Measurements from ENCODE around the gene NR3C2.

GRCh38 chr4:148056776-148057213 is 324.9 kb downstream of the ARHGAP10 start:
- CAGE, long polyA plus RNA = no peak
- RRBS = no CpG with 5 or more reads among the region's 5 CpGs

DNA sequence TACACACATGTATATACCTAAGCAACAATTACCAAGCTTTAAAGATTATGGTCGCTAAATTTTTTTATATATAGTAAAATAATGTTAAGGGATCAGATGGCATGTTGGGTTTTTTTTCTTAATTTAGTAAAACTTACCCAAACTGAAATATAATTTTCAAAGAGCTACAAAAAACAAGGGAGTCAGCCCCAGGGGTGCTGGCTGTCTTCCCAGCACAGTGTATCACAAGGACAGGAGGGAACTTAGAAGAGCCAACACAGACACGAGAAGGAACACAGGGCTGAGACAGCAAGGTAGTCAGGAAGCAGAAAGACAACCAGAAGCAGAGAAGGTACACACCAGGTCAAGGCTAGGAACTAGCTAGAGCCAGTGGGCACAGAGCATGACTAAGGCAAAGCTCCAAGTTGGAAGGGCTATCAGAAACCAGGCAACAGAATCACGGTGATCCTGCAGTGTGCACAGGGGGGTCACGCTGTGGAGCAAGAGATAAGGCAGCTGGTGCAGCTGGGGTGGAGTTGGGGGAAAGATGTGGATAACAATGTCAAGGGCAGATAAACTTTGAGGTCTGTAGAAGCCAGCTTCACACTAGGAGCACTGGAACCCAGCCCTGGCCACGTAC is 168.7 kb downstream of the NR3C2 start:
- CAGE, long polyA plus RNA = no peak
- RRBS = no CpG with 5 or more reads among the region's 5 CpGs

DNA sequence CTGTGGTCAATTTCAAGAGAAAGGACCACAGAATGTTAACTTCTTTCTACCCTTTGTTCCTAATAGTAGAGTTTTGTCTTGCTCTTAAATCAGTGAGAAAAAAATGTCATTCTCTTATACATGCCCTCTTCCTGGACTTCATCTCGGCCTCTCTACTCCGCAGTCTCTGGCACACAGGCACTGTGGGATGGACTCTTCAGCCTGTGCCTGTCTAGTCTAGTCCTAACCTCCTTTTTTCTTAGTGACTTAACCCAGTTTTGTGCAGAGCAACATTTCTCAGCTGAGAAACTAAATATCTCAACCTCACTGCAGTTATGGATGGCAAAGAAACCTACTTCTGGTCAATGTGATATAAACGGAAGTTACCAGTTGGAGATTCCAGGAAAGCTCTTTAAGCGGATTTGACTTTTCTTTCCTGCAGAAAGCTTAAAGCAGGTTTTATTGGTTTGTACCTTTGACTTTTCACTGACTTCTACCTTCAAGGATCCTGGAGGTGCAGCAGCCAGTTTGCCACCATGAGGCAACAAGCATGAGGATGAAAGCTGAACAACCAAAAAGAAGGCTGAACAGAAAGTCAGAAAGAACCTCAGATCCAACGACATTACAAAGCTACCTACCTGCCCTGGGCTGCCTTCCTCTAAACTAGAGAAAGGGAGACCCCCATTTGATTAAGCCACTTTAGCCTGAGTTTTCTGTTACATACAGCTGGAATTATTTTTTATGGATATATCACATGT is 55.3 kb downstream of the NR3C2 start:
- CAGE, long polyA plus RNA = no peak
- RRBS = no CpG with 5 or more reads among the region's 5 CpGs

GRCh38 chr4:148441827-148442578 is at the start of gene NR3C2:
Gene NR3C2, minus strand, starts transcription at chr4:148442414.
- CAGE, long polyA plus RNA = no peak
- RRBS = 3% methylated on average over 12 of the region's 45 CpGs

GRCh38 chr4:148782191-148782650 is 340.0 kb upstream of the NR3C2 start:
- CAGE, long polyA plus RNA = no peak
- RRBS = no CpG with 5 or more reads among the region's 5 CpGs

DNA sequence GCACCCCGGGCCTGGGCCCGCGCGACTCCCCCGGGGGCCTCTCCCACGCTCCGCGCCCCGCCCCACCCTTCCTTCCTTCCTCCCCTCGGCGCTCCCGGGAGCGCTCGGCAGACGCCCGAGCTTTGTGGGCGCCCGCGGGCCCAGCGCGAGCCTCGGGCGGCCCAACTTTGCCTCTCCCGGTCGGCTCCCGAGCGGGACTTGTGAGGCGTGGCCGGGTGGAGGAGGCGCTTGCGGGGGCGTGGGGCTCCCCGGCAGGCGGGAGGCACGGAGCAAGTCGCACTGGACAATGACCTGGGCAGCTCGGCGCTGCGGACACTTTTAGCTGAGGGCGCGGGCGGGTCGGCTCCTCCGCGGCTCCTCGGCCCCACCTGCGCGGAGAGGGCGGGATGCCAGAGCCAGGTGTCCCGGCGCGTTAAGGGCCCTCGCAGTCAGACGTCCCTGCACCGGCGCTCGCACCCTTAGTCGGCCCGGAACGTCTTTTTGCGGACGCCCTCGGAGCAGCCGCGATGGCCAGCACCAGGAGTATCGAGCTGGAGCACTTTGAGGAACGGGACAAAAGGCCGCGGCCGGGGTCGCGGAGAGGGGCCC is 371 bp downstream of the DCLK2 start:
- CAGE, long polyA plus RNA = no peak
- RRBS = 2% methylated on average over 33 of the region's 72 CpGs

DNA sequence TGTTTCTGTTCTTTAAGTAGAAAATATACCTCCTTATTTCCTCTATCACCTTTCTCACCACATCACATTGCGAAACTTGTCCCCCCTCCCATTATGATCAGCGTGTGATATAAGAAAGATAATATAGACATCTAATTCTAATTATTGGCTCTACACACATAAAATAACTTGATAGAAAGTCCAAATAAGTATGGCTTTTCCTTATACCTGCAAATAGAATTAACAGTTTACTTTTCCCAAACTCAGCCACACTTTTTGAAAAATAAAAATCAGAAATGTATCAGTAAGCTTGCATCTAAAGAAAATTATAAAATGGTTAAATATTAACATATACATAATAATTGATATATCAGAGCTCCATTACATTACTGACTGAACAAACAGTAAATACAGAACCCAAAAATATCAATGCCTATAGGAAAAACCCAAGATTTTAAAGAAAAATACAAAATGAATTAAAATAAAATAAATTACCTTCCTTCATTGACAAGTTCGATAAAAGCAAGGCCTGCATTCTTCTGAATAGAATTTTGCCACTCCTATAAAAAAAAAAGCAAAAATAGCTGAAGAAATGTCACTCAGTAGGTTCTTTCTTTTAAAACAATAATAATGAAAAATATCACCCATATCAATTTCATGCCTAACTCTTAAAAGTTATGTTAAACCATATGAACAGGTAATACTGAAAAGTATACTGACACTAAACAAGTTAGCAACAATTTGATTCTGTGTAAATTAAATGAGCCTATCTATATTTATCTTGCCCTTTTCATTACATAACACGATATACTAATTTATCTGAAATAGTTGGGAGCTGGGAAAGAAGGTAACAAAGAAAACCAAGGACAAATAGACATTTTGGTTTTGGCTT is 179.6 kb downstream of the MAB21L2 start:
- CAGE, long polyA plus RNA = no peak
- RRBS = no CpG with 5 or more reads among the region's 4 CpGs

GRCh38 chr4:150851860-150852308 is 163.2 kb downstream of the LRBA start:
- CAGE, long polyA plus RNA = no peak
- RRBS = no CpG with 5 or more reads among the region's 4 CpGs

DNA sequence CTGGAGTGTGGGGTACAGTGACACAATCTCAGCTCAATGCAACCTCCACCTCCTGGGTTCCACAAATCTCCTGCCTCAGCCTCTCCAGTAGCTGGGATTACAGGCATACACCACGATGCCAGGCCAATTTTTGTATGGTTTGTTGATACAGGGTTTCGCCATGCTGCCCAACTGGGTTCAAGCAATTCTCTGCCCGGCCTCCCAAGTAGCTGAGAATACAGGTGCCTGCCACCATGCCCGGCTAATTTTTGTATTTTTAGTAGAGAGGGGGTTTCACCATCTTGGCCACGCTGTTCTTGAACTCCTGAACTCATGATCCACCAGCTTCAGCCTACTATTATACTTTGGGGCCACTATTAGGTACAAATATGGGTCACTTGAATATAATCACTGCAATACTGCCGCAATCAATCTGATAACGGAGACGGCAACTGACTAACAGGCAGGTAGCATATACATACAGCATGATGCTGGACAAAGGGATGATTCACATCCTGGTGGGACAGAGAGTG is 11.1 kb downstream of the LRBA start:
- CAGE, long polyA plus RNA = no peak
- RRBS = no CpG with 5 or more reads among the region's 8 CpGs

DNA sequence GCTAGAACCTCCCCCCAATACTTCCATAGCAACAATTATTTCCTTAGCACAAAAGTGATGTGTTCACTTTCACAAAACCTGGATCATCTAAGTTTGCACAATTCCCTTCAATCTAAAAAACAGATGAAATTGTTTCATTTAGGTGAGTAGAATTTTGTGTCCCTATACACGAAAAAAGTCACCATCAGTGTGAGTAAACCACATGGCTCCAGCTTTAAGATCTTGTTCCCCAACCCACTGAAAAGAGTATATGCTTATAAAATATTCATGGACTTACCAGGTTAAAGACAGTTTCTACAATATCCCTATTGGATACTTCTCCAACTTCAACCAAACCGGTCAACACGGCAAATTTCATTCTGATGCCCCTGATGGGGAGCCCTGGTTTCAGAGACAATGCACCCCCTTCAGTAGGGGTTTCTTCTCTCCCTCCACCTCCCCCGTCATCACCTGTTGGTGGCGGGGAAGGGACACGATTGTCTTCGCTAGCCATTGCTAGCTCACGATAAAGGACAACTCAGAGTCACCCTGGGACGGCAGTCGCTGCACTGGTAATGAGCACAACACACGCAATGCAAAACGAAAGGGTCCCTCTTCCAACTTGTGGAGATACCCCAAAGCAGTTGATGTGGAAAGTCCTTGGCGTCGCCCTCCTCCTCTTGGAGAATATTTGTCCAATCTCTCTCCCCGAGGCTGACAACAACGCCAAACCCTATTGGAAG is 773 bp downstream of the LRBA start:
- CAGE, long polyA plus RNA = start-site peak on the minus strand centred at position 646 of the sequence, 87 bp wide, 33 and 24 reads in 2 replicates
- RRBS = no CpG with 5 or more reads among the region's 16 CpGs

GRCh38 chr4:151098188-151098650 is 1.2 kb upstream of the RPS3A start:
- CAGE, long polyA plus RNA = no peak
- RRBS = no CpG with 5 or more reads among the region's 9 CpGs

DNA sequence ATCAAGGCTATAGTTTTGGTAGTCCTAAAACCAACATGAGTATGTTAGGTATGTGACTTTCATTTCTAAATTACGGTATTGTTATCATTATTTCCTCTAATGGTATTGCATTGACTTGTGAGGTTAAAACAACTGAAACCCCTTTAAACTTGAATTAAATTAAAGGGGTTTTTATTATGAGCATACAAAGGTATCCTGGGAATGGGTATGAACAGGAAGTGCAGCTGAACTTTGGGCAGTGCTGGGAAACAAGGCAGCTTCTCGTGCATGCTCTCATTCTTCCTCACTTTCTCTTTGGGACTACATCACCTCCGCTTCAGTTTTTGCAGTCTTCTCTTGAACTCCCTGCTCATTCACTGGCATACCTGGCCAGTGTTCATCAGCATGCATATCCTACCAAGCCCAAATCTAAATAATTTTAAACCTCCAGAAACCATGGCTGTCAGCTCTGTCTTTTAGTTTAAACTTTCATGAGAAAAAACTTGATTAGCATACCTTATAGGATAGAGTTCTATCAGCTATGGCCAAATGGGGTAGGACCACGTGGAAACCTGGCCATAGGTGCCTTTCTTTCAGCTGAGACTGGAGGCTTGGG is 70.3 kb upstream of the PRSS48 start:
- CAGE, long polyA plus RNA = no peak
- RRBS = no CpG with 5 or more reads among the region's 4 CpGs

DNA sequence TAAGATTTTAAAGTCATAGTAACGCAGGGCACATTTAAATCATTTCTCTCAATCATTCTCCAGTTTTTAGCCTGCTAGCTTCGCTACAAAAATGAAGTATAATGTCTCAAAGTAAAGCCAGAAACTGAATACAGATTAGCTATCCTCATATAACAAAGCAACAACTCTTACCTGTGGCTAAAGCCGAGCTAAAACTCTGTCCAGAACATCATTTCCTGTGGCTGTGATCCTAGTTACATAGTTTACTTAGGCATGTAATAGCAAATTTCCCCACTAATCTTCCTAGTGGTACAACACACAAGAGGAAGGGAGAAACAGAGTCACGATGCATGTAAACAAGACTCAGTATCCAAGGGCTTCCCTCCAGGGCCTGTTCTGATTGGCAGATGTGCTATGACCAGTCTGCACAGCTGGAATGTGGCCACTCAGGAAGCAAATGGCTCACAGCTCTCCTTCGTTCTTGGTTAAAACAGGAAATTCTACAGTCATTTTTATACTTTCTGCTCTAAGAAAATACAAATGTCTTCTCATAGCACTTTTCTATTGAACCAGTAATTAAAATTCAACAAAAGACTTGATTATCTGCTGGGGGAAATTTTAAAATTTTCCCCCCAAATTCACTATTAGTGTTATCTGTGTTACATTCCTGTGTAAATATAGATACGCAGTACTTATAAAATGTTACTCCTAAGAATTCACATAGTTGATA is 49.2 kb upstream of the PRSS48 start:
- CAGE, long polyA plus RNA = start-site peak on the minus strand centred at position 320 of the sequence, 91 bp wide, 55 and 333 reads in 2 replicates
- RRBS = no CpG with 5 or more reads among the region's 6 CpGs

DNA sequence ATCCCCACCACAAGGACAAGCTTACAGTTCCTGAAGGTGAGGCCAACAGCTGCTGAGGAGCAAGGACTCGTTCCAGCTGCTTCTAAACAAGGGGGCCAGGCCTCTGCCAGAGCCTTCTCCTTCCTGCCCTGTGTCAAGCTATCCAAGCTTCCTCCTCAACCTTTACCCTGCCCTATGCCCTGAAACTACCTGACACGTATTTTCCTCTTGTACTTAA is 8.8 kb downstream of the SH3D19 start:
- CAGE, long polyA plus RNA = no peak
- RRBS = no CpG with 5 or more reads among the region's 2 CpGs

DNA sequence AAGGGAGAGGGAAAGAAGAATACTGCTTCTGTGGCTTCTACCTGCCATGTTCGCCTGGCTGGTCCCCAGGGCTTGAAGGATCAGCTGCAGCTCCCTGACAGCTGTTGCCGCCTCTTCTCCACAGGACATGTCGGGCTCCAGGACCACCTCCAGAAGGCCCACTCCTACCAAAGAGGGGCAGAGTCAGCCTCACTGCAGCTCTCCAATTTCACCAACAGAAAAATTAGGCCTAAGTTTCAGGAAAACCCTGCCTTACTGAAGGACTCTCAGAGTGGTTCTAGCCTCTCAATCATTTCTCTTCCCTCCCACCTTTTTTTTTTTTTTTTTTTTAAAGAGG is 44.9 kb downstream of the GATB start:
- CAGE, long polyA plus RNA = no peak
- RRBS = no CpG with 5 or more reads among the region's 3 CpGs

DNA sequence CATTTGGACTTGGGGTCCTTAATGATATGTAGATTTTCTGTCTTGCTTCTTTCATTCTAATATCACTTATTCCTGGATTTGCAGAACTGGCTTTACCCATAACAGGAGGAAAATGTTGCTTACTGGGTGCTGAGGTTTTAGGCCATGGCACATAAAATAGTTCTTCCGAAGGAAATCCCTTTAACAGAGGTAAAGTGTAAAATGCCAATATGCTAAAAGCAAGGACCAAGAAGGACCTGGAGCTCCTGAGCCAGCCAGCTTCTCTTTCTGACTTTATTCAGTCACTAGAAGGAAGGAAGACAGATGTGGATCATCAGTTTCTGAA is 21.0 kb upstream of the GATB start:
- CAGE, long polyA plus RNA = no peak
- RRBS = no CpG with 5 or more reads among the region's 1 CpG

DNA sequence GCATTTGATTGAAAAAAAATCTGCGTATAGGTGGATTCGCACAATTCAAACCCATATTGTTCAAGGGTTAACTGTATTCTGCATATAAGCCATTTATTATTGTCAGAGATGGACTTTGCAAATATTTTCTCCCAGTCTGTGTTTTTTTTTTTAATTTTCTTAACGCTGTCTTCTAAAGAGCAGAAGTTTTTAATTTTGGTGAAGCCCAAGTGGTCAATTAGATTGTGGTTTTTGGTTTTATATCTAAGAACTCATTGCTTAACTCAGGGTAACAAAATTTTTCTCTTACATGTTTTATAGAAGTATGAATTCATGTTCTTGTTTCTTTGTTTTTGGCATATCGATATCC is 360.3 kb upstream of the GATB start:
- CAGE, long polyA plus RNA = no peak
- RRBS = no CpG with 5 or more reads among the region's 4 CpGs

DNA sequence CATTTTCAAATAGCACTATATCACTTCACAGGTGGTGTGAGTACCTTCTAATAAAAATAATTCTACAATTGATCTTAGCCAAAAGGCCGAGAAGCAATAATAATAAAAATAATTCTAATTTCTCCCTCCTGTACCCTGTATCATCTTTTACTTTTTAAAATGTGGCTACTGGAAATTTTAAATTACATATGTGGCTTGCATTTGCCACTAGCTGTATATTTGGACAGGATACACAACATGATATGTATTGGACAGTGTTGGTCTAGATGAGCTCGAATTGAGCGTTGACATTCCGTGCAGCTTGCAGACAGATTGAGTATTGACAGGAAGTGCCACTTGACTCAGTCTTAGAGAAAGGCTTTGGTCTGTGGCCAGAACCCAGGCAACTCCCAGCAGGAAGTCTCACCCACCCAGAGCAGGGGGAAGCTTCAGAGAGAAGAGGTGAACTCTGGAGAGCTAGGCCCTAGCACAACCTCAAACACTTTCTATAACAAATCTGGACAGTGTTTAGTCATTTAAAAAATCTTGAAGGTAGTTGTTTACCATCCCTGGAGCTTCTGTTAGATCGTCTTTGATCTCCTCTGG is 280.6 kb downstream of the FBXW7 start:
- CAGE, long polyA plus RNA = no peak
- RRBS = no CpG with 5 or more reads among the region's 5 CpGs

DNA sequence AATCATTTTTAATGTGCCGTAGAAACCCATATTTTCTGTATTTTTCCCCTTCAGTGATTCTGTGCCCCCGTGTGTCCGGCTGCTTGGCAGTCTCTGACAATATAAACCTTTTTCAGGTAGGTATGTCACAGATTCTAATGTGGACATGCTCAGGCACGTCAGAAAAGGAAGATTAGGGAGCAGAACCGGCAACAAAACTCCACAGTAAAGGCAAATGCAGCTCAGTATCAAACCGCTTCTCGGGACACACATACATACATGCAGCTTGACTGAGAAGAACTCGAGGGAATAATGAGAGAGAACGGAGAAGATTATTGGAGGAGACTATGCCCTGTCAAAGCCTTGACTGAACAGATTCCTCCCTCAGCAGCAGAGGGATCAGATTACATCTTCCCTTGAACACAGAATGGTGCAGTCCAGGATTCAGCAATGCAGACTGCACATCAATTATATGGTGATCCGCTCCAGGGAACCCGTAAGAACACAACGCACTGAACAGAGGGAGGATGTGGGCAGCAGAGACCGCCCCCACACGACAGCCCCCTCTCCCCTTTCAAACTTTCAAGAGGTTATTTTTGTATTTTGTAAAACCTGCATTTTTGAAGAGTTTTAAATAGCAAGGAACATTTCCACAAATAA is 183.3 kb downstream of the FBXW7 start:
- CAGE, long polyA plus RNA = no peak
- RRBS = 5% methylated on average over 3 of the region's 14 CpGs

DNA sequence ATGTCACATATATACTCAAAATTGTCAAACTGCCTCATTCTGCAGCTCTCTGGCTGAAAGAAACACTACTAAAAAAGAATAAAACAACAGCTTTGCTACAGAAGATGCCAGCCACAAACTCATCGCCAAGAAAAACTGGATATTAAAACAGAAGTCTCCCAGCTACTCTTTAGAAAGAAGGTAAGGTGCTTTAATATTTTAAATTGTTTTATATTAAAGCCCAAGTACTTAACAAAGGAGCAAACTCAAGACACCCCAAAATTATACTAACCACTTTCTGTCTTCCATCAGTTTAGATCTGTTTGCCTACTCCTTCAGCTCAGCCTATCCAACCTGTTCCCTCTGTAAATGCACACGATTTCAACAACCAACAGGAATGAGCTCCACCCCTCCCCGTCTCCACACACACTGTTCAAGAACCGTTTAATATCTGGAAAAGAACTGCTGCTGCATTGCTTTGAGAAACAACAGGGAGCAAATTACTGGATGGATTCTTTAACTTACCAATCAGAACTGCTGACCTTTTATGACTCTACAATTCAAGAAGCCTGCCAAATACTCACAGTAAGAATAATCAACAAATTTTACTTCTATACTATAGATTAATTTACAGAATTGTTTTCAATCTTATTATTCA is 87.1 kb downstream of the FBXW7 start:
- CAGE, long polyA plus RNA = no peak
- RRBS = no CpG with 5 or more reads among the region's 4 CpGs